ENCODE data around the genes DGCR8 and SDF2L1.

GRCh38 chr22:20017896-20018111 is 1.2 kb upstream of the ARVCF start:
- RRBS, result no CpG with 5 or more reads among the region's 2 CpGs

- RRBS, result no CpG with 5 or more reads among the region's 18 CpGs
These were observed 18.5 kb upstream of the DGCR8 start for GRCh38 chr22:20061332-20062111.

- RRBS, result 2% methylated on average over 41 of the region's 148 CpGs
These were observed at the start of gene DGCR8 for GRCh38 chr22:20079604-20080912. Gene DGCR8 (plus strand): TSS chr22:20080241.

DNA sequence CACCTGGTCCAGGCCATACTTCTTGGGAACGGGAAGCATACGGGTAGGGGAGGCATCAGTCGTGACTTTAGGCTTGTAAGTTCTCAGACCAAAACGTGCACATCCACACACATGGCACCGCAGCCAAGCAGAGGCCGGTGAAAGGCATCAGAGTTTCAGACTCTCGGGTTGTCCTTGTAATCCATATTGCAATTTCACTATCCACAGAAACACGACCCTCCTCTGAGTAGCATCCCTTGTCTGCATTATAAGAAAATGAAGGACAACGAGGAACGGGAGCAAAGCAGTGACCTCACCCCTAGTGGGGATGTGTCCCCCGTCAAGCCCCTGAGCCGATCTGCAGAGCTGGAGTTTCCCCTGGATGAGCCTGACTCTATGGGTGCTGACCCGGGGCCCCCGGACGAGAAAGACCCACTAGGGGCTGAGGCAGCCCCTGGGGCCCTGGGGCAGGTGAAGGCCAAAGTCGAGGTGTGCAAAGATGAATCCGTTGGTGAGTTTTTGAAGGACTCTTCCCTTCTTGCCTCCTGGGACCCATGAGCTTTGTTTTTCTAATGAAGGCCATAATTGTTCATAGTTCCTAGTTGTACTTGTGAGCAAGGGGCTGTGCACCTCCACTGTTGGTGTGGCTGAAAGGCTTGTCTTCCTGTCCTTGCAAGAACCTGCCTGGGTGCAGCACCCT is 9.9 kb downstream of the DGCR8 start:
- RRBS, result no CpG with 5 or more reads among the region's 17 CpGs

GRCh38 chr22:20112693-20113128 is 3.2 kb upstream of the RANBP1 start:
- RRBS, result 79% methylated on average over 4 of the region's 14 CpGs

GRCh38 chr22:20206763-20207484 is 56.1 kb upstream of the CCDC188 start:
- RRBS, result no CpG with 5 or more reads among the region's 10 CpGs

DNA sequence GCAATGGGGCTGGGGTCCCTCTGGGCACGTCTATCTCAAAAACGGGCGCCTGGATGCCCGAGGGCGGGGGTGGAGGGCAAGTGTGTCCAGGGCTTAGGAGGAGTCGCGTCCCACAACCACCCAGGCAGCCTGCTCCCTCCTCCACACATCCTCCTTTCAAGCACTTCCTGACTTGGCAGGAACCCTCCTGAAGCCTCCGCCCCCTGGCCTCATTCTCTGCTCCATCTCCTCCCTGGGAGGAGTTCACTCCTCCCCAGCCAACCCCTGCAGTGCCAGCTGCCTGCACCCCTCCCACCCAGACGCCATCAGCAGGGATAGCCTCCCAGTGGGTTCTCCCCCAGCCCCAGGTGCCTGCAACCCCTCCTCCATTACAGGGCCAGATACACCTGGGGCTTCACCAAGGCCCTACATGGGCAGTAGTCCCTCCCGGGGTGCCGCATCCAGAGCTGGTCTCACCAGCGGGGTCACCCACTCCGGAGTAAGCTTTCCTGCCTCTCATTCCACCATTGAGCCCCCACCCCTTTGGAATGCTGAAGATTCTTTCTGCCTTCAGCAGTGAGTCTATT is 24.5 kb downstream of the RTN4R start:
- RRBS, result 37% methylated on average over 4 of the region's 13 CpGs

DNA sequence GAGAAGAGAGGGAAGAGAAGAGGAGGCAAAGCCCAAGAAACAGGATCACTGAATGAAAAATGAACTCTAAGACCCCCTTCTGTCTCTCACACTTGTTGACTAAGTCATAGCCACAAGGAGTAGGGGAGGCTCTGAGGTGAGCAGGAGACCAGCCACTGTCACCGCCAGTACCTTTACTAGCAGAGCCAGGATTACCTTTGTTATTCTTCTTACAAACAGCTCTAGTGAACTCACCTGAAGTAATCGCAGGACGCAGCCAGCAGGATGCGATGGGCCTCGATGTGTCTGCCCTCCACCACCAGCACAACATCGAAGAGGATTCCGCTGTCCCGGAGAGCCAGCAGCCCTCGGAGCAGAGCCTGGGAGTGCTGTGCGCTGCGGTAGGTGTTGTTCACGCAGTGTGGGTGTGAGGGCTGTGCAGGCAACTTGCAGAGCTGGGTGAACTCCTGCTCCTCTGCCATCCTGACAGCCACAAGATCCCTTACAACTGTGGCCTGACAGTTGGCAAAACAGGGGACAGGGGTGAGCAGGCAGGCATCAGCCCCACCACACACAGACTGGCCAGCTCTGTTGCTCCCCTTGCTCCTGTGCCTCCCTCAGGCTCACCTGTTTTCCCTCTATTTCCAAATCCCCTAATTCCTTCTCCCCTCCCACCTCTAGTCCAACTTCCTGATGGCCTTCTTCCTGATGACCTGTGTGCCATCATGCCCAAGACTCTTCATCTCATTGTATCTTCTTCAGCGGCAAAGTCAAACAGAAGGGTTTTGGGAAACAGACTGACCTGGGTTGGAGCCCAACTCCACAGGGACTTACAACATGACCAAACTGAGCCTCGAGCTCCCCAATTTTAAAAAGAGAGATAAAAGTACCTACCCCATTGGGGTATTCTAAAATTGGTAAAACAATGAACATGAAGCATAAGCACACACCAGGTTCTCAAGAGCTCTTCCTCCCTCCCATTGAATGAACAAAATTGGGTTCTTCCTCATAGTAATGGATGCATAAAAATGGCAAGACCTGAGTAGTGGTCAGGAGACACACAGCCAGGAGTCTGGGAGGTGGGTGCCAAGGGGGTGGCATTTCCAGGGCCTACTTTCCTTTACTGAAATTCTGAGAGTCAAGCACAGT is 6.5 kb downstream of the KLHL22 start:
- RRBS, result no CpG with 5 or more reads among the region's 14 CpGs

- RRBS, result no CpG with 5 or more reads among the region's 40 CpGs
These were observed 966 bp upstream of the KLHL22 start for GRCh38 chr22:20496299-20497223.

GRCh38 chr22:20551903-20552919 is 44.8 kb downstream of the MED15 start:
- RRBS, result no CpG with 5 or more reads among the region's 15 CpGs

GRCh38 chr22:20555060-20555826 is 47.8 kb downstream of the MED15 start:
- RRBS, result no CpG with 5 or more reads among the region's 13 CpGs

DNA sequence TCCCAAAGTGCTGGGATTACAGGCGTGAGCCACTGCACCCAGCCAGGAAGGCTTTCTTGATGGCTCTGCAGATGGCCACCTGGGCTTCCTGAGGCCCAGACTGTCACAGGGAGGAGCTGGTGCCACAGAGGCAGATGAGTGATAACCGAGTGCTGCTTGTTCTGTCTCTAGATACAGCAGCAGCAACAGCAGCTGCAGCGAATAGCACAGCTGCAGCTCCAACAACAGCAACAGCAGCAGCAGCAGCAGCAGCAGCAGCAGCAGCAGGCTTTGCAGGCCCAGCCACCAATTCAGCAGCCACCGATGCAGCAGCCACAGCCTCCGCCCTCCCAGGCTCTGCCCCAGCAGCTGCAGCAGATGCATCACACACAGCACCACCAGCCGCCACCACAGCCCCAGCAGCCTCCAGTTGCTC is 58.9 kb downstream of the MED15 start:
- RRBS, result no CpG with 5 or more reads among the region's 6 CpGs

DNA sequence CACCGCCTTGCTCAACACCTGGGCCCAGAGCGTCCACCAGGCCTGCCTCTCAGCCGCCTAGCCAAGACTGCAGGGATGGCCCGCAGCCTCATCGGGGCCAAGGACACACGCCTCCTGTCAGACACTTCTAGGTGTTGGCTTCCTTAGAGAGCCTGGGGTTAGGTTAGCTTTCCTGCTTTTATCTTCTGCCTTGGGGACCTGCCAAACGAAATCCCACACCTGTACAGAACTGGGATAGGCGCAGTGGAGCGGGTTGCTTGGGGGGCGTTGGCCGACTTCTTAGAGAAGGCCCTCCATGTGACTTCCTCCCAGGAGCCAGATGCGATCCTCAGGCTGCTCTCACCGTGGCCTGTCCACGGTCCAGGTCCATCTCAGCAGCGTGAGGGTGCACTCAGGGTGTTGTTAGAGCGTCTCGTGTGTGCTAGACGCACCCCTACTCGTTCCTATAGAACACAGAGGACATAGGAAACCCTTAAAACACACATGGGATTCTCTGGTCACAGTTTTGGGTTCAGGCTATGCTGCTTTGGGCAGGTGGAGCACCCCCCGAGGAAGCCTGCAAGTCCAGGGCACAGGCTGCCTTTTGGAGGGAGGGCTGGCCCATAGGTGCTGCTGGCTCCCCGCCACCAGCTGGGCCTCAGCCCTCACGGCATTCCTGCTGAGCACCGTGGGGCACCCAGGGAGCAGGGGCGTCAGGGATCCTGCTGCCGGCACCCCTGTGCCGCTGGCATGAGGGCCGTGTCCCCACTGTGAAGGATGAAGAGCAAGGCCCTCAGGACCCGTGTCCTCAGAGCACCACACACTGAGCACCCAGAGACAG is 79.4 kb downstream of the MED15 start:
- RRBS, result no CpG with 5 or more reads among the region's 28 CpGs

- RRBS, result no CpG with 5 or more reads among the region's 6 CpGs
These were observed 13.4 kb downstream of the SERPIND1 start for GRCh38 chr22:20787173-20787904.

- RRBS, result 2% methylated on average over 16 of the region's 35 CpGs
These were observed 1.6 kb upstream of the AIFM3 start for GRCh38 chr22:20965307-20965969.

DNA sequence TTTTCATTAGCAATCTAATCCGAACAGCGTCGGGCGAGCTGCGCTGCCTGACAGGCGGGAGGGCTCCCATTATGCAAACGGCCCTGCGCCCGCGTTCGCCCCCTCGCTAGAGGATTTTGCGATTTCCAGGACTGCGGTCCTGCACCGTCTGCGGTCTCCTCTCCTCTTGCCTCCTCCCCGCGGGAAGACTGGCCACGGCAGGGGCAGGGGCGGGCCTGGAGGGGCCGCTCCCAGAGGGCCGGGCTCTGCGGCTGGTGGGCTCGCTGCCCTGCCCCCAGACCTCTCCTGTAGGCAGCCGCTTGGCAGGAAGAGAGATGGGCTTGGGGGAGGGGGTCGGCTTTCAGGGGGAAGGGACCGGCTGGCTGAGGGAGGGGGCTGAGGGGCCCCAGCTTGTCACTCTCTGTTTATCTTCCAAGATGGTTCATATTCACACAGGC is 738 bp downstream of the HIC2 start:
- RRBS, result no CpG with 5 or more reads among the region's 27 CpGs

- RRBS, result no CpG with 5 or more reads among the region's 10 CpGs
These were observed 11.4 kb upstream of the TMEM191C start for GRCh38 chr22:21455789-21456162.

- RRBS, result no CpG with 5 or more reads among the region's 8 CpGs
These were observed 5.6 kb downstream of the YDJC start for GRCh38 chr22:21624080-21624812.

- RRBS, result 10% methylated on average over 2 of the region's 15 CpGs
These were observed 740 bp upstream of the SDF2L1 start for GRCh38 chr22:21641211-21641912.

- RRBS, result under 1% methylated on average over 35 of the region's 74 CpGs
These were observed at the start of gene SDF2L1 for GRCh38 chr22:21641913-21642629. Gene SDF2L1 (plus strand): TSS chr22:21642302.

Data from skeletal muscle cell (primary cell).